Pericardium (tissue), 1 donor: ENCODE data around the gene SECISBP2.

DNA sequence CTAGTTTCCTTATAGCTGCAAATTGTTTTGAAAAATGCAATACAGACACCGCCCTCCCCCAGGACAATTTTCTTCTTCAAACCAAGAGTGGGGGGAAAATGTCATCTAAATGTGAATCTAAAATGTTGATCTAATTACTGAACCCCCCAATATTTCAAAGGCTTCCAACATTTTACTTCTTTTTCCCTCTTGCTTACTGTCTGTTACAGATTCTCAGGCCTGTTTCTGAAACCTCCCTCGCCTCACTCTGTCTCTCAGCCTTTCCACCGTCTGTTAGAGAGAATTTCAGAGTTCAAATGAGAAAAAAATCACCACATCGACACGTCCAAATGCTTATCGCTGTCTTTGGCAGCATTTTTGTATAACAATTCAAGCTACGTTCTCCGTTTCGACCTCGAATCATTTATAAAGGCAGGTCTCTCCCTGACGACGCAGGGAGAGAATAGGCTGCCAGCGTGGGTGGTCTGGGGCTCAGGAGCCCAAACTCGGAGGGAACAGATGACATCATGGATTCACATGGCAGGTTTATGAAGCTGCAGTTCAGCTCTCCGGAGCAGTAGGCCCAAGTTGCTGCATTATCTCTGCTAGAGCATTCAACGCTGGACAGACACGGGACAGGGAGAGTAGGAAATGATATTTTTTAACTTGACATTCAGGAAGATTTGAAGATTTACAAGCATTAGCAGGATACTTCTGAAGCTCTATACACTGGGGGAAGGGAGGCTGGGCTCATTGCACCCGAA is 139.8 kb downstream of the GAS1 start:
- RRBS: no CpG with 5 or more reads among the region's 18 CpGs

- RRBS: no CpG with 5 or more reads among the region's 5 CpGs
Measured at GRCh38 chr9:86893718-86894236, 53.5 kb downstream of the GAS1 start.

DNA sequence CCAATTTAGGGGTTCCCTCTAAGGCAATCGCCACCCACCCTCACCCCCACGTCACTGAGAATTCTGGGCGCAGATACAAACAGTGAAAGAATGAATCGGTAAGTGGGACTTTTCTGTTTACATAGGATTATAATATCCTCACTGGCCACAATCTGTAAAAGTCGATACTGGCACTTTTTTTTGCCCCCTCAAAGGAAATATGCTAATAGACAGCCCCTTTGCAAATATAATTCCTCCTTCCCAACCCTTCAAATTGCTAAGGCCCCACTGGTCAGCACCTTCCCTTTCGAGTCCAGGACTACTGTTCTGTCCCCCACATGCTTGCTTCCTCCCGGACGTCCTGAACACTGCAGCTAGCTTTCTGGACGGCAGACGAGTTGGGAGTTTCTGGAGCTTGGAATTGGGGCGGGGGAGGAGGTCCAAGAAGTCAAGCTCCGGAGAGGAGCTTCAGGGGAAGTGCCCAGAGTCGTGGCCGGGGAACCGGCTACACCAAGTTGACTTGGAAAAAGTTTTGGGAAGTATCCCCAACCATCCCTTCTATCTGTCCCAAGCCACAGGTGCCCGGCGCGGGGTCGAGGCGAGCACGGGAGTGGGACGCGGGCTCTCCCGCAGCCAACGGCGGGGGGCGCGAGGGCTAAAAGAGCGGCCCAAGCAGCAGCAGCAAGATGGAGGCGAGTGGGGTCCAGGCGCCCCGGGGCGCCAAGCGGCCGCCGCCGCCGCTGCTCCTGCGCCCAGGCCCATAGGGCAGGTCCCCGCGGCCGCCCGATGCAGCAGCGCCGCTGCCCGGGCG is 2.0 kb downstream of the GAS1 start:
- RRBS: 3% methylated on average over 23 of the region's 47 CpGs

GRCh38 chr9:87030019-87030557 is 82.8 kb upstream of the GAS1 start:
- RRBS: no CpG with 5 or more reads among the region's 2 CpGs

DNA sequence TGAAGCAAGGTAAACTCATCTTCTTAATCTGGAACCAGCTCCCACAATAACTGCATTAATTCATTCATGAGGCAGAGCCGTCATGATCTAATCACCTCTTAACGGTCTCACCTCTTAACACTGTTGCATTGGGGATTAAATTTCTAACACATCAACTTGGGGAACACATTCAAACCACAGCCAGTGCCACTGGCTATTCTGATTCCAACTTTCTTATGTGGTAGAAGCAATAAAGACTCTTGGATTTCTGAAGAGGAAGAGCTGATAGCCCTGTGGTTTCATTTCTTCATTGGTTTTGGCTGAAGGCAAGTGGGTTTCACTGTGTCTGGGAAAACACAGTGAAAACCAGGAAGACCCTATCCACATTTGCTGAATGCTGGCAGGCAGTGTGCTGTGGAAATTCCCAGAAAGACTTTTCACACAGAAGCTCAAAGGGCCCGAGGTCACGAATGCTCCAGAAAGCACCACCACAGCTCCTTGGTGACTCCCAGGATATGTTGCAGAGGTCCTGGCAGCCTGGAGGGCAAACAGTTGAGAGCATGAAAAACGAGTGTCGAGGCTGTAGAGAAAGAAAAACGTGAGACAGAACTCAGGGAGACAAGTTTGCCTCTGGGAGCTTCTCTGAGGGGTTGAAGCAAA is 67.1 kb downstream of the DAPK1 start:
- RRBS: no CpG with 5 or more reads among the region's 7 CpGs

- RRBS: no CpG with 5 or more reads among the region's 12 CpGs
Measured at GRCh38 chr9:87619363-87619871, 106.5 kb upstream of the CTSL start.

DNA sequence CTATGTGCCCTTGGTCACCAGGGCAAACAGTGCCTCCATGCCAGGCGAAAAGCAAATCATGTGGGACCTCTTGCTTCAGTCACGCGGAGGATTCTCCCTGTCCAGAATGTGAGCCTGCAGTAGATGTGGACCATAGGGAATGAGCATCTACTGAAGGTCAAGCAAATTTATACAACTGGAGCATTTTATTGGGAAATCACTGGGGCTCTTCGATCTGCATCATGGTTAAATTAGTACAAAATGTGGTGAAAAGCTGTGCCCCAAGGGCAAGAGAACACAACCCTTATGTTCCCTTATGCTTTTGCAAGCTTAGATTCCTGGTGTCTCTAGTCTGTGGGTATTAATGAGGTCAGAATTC is 111.5 kb downstream of the NXNL2 start:
- RRBS: no CpG with 5 or more reads among the region's 4 CpGs

GRCh38 chr9:88872107-88872623 is 119.1 kb upstream of the S1PR3 start:
- RRBS: no CpG with 5 or more reads among the region's 3 CpGs

- RRBS: no CpG with 5 or more reads among the region's 13 CpGs
Measured at GRCh38 chr9:88932733-88933200, 58.5 kb upstream of the S1PR3 start.

- RRBS: no CpG with 5 or more reads among the region's 4 CpGs
Measured at GRCh38 chr9:89007864-89008274, 16.6 kb downstream of the S1PR3 start.

GRCh38 chr9:89317691-89318312 is 498 bp upstream of the SECISBP2 start:
- RRBS: no CpG with 5 or more reads among the region's 14 CpGs

DNA sequence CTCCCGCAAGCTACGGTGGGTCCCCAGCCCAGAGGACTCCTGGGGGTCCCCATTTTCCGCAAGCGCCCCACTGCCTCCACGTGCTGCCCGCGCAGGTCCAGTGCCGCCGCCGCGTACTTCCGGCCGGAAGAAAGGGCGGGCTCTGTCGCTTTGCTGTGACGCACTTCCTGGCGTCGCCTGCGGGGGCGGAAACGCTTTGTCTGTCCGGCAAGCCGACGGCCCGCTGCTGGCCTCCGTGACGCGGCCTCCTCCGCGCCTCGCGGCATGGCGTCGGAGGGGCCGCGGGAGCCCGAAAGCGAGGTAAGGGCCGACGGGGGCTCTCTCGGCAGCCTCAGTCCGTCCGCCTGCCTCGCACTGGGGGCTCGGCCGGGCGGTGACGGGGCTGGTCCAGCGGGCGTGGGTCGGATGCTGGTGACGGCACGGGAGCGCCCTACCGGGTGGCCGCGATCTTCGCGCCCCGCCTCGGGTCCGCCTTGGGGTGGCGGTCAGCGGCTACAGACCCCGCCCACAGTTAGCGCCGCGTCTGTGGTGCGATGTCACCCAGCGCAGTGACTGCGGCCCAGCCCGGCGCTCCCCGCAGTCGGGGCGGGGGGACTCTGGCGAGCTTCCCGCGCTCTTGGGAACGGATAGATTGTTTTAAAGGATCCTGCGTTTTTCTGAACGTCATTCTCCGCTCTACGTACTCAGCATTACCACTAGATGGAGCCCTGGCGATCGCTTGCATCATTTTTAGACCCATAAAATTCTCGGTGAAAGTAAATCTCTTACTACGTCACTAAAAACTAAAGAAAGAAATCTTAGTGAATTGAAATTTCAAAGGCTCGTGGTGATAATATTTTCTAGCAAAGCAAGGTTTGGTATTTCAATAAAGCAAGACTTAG is at the start of gene SECISBP2:
Gene SECISBP2 (plus strand): TSS at position 188 of the 881 bp plus-strand sequence.
- RRBS: 2% methylated on average over 19 of the region's 89 CpGs

DNA sequence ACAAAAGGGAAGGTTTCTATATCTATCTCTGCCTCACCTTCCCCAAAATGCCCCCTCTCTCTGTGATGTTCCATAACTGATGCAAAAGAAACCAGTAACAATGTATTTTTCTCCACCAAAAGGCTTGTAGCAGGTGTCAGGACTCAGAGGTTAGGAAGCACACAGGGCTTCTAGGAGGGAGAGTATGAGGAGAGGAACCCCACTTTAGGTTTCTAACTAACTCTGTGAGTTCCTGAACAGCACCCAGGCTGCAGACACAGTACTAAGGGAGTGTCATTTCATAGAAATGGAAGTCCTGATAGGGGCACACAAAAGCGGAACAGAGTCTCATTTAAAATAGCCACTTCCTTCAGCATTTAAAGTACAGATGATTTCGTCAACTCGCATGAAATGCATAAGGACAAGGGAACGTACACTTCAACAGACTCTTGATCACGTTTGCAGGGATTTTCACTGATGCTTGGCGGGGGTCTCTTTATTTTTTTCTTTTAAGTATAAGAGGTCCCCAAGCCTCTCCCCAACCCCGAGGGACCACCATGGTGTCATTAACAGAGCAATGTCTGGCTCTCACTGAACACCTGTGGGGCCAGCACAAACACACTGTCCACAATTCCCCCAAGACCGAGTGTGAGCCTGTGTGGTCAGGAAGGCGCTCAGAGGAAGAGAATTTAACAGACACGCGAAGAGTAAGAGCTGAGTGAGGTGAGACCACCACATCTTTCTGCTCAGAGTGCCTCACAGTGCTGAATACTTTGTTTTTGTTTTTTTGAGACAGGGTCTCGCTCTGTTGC is 82.2 kb downstream of the SECISBP2 start:
- RRBS: no CpG with 5 or more reads among the region's 12 CpGs

- RRBS: no CpG with 5 or more reads among the region's 16 CpGs
Measured at GRCh38 chr9:89455305-89456069, 42.4 kb downstream of the SEMA4D start.

DNA sequence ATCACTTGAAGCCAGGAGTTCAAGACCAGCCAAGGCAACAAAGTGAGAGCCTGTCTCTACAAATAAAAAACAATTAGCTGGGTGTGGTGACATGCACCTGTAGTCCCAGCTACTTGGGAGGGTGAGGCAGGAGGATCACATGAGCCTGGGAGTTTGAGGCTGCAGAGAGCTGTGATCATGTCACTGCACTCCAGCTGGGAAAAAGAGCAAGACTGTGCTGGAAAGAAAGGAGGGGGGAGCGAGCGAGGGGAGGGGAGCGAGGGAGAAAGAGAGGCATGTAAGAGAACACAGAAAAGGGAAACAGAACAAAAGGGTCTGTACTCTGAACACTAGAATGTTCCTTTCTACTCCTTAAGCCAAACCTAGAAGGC is 35.2 kb downstream of the SEMA4D start:
- RRBS: no CpG with 5 or more reads among the region's 3 CpGs

GRCh38 chr9:89507566-89508033 is 9.7 kb upstream of the SEMA4D start:
- RRBS: no CpG with 5 or more reads among the region's 6 CpGs

DNA sequence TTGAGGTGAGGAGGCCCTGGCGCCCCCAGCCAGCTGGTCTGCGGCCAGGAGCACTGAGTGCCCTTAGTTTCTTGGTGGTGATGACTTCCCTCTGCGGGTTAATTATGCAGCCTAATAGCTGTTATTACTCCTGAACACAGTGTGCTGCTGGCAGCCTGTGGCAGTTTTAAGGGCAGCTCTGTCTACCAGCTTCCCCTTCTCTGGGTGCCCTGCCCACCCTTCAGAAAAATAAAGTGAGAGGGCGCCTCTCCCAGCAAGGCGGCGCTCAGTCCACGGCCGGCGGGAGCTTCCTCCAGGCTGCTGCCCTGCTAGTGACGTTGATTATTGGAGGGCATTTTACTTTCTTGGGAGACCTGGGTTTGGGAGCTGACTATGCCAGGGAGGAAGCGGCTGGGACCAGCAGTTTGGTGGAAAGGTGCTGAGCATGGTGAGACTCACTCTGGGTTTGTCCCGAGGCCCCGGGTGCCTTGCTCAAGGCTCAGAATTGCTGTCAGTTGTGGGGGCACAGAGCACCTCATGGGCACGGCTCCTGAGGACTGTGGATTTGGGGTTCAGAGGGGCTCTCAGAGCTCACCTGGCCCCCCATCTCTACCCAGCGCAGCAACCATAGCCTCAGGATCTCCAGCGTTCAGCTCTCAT is 19.3 kb downstream of the GADD45G start:
- RRBS: no CpG with 5 or more reads among the region's 16 CpGs

DNA sequence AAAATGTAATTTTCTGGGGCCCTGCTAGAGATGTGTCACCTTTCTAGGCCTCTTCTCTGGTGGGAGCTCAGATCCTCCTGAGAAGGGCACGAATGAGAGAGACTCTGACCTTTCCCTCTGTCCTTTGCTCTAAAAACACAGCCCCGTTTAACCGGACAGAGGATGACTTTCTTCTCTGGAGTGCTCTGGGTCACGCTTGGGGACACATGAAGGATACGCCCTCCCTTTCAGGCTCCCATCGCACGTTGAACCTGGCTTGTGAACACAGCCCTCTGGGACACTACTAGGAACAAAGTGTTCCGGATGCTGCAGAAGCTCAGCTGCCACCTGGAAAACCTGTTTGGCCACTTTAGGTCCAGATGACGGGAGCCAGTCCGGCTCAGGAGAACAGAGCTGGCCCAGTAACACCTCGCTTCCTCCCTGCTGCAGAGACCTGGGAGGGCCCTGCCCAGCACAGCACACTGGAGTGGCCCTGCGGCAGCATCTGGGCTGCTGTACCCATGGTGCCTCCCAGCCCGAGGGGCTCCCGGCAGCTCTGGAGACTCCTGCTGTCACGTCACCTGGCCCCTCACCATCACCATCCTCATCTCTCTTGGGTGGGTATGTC is 60.1 kb downstream of the GADD45G start:
- RRBS: 75% methylated on average over 3 of the region's 15 CpGs

DNA sequence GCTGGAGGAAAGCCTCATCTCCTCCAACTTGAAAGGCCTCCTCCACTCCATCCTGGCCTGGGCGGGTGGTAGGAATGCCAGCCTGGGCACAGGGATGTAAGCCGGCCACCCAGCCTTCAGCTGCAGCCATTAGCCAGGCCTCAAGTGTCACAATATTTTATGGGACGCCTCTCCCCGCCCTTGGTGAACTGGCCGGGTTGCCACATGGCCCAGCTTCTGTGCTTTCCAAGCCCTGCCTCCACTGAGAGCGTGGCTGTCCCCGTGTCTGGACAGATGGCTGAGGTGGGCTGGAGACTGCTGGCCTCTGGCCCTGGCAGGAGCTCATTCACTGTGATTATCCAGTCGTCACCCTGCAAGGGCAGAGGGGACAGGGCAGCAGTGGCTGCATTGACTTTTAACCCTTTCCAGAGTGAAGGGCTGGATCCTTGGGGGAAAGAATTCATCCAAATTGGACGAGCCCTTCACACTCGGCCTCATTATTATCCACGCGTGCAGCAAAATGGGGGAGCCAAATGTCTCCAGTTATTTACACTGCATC is 70.6 kb downstream of the GADD45G start:
- RRBS: 9% methylated on average over 4 of the region's 12 CpGs

DNA sequence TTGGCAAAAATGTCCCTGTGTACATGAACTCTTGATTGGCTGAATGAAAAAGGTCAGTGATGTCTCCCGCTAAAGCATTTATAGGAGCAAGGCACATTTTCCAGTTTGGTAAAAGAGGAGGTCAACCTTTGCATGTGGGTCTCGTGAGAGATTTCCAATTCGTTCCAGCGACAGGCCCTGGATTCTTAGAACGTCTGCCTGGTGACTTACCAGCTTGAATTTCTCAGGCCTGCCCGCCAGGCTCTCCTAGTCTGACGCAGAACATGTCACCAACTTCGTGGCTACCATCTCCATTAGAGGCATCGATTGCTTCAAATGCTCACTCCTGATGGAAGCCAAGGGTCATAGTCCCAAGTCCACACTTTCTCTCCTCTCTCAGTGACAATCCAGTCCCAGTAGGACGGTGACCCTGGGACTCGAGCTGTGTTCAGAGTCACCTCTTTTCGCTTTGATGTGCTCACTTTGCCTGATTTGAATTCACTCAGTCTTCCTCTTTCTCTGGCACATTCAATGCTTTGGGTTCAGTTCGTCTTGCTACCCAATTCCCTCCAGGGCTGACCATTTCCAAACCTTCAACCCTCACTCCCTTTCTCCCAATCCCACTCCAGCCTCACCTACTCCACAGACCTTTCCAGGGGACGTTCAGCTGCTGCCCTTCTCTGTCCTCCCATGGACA is 94.8 kb downstream of the GADD45G start:
- RRBS: no CpG with 5 or more reads among the region's 14 CpGs